Tongue (tissue), 2 donors: ENCODE data around the genes GNS and DYRK2.

DNA sequence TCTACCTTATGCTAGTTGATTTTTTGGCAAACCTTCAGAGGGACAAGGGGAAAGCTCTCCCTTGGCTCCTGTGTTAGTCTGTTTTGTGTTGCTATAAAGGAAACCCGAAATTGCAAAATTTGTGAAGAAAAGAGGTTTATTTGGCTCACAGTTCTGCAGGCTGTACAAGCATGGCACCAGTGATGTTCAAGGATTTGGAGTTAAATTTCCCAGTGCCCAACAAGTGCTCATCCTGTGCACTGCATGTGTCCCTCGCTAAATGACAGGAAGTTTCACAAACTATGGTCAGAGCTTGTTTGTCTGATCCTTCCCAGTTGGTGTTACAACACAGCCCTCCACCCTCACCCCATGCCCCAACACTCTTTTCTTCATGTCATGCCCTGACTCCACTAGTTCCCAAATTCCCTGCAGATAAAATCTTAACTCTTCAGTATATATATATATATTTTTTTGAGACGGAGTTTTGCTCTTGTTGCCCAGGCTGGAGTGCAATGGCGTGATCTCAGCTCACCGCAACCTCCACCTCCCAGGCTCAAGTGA, 13.9 kb upstream of the RASSF3 start:
- RAMPAGE, long total RNA = no peak

DNA sequence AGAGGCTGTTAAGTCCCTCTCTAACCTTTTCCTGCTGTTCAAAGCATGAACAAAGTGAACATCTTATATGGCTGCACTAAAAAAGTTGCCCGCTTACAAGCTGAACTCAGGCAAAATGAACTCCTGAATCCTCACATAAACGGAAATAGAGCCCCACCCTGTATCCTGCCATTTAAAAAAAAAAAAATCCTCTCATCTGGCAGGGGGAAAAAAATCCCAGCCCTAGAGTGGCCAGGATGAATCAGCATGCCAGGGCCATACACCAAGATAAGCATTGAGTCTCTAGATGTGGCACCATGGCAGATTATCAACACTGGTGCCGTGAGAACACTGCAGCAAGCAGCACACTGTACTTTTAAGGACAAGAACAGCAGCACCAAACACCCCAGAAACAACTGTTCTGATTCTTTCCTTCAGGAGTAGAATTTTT, 65.5 kb downstream of the RASSF3 start:
- RAMPAGE, long total RNA = no peak

- RAMPAGE, long total RNA = no peak
These were observed 73.8 kb downstream of the RASSF3 start for GRCh38 chr12:64684084-64684461.

- RAMPAGE, long total RNA = no peak
These were observed at the start of gene GNS for GRCh38 chr12:64759288-64760005. TSS of gene GNS (minus strand) at chr12:64759406.

DNA sequence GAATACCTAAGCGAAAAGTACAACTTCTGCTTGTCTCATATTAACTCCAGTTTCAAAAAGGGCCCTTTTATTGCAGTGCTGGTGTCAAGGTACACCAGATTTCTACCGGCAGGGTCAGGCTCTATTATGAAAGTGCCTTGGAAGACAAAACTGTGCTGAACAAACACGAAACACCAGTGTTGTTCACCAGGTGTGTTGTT, 20.1 kb upstream of the GNS start:
- RAMPAGE, long total RNA = no peak

DNA sequence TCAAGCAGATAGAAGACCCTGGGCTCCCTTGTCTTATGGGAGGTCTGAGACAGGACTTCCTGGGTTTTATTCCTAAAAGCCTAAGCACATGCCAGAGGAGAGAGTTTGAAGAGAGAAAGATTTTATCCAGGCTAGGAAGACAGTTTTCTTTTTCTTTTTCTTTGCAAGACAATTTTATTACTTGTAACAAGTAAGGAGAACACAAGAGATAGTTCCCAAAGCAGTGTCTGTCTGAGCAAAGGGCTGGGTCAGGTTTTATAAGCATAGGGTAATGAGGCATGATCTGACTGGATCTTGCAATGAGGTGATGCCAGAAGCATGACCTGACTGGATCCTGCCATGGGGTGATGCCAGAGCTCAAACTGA, 180.4 kb upstream of the HMGA2 start:
- RAMPAGE, long total RNA = no peak

DNA sequence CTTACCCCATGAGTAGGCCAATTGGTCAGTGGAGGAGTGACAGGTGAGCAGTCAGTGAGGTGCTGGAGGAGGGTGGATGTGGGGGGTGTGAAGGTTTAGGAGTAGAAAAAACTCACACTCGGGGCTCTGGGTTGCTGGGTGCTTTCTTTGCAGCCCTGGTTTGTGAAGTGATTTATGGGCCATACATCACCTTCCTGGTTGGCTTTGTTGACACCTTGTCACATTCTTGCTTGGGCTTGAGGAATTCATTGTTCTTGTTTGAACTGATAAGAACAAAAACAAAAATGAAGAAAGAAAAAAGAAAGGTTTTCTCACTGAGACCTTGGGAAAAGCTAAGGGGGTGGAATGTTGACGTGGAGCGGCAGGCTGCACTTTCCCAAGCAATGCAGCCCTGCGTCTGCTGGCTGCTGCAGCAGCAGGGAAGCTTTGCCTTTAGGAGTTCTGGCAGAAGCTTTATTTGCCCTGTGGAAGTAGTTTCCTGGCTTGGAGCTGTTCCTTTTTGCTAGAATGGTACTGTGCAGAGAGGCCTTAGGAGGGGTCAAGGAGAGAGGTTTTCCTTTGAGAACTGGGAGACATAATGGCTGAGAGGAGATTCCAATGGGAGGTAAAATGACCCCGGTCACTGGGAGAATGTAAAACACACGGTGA, 52.7 kb downstream of the HMGA2 start:
- RAMPAGE, long total RNA = no peak

DNA sequence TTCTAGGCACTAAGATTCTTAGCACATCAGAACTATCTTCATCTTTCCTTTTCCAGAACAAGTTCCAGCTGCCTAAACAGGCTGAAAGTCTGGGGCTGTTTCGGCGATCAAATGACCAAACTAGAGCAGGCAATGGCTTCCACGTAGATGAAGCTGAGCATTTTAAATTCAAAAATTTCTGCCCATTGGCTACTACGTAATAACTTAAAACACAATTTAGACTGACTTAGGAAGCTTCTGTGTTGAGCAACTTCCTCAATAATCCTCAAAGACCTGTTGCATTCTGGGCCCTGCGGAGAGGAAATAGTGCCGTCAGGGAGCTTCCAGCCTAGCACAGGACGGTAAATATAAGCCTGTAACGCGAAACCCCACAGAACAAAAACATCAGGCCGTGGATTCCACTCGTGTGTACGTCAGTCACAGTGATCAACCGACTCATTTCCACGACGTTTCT, 705 bp downstream of the TMBIM4 start:
- RAMPAGE, long total RNA = no peak

DNA sequence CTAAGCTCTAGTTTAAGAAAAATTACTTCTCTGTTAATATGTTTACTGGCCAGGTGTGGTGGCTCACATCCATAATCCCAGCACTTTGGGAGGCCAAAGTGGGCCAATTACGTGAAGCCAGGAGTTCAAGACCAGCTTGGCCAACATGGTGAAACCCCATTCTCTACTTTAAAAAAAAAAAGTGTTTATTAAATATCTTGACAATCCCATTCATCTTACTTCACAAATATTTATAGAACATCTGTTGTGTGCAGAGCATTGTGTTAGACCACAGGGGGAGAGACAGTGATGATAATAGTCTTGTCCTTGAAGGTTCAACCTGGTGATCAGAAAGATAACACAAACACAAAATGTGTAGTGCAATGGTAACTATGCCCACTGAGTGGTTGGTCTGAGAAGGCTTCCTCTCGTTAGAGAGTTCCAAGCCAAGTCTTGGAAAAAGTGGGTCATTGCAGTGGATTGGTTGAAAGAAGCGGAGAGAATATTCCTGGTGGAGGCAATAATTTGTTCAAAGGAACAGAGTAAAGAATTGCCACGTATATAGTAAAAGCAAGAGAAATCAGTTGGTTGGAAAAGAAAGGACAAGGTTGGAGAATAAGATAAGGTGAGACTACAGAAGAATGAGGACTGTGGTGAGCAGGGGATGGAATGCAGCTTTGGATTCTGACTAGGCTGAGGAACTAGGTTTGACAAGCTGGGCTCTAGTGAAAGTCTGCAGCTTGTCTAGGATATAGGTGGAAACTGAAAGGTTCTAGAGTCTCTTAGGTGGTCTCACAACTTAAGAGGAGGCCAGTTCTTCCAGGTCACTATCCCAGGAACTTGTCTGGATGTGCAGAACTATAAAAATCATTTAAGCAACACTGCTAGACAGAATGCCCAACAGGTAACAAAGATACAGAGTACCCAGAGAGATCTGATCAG, 42.4 kb downstream of the IRAK3 start:
- RAMPAGE, long total RNA = no peak

- RAMPAGE, long total RNA = no peak
These were observed 98.1 kb upstream of the GRIP1 start for GRCh38 chr12:66776942-66777340.

- RAMPAGE, long total RNA = no peak
These were observed 747 bp upstream of the CAND1 start for GRCh38 chr12:67268231-67268991.

DNA sequence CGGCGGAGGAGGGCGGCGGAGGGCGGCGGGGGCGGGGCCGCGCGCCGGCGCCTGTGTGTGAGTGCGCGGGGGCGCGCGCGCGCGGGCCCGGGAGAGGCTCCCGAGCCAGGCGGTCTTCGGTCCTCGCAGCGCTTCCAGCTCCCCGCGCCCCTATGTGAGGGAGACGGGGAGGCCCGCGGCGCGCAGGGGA, at the start of gene DYRK2:
Gene DYRK2 (plus strand): TSS at position 78 of the 190 bp plus-strand sequence.
- RAMPAGE, long total RNA = no peak

GRCh38 chr12:68135937-68136453, 23.5 kb downstream of the IFNG start:
- RAMPAGE, long total RNA = no peak

DNA sequence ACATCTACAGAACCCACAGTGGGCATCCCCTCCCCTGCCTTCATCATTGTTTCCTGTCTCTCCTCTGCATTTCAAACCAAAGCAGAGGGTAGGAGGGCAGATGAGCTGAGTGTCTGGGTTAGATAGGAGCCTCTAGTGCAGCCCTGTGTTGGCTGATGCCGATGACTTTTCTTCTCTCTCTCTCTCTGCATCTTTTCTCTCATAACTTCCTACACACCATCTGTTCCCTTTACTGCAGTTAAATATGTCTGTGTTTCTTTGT, 8.6 kb upstream of the IL26 start:
- RAMPAGE, long total RNA = no peak

DNA sequence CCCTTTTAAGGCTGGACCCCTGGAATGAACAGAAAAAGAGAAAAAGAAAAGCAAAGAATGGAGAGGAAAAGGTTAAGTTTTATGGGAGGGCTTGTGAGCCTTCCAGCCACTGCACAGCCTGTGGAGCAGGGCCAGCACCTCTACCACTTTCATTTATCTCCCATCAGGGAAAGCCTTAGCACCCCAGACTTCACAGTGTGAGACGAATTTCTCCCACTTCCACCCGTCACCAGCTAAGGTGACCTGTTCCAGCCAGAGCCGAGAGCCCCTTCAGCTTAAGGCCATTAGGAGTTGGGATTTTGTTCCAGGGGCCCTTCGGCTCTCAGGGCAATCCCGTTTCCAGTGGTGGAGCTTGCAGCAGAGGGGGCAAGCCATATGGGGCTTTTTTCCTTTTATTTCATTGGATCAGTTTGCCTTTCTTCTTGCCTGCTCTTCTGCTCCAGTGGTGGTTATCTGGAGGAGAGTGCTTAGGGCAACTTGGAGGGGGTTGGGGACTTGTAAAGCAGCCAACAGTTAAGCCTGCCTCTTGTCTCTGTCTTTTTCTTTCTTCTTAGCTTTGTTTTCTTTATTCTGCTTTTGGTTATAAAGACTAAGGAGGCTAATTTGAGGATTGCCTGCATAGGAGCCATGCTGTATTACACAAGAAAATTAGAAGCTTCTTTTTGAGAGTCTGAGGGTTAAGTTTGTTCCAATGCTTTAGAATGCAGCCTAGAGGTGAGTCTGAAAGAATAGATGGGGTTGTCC, 7.8 kb downstream of the IL22 start:
- RAMPAGE, long total RNA = no peak

- RAMPAGE, long total RNA = no peak
These were observed 17.2 kb downstream of the MDM1 start for GRCh38 chr12:68314978-68315412.

DNA sequence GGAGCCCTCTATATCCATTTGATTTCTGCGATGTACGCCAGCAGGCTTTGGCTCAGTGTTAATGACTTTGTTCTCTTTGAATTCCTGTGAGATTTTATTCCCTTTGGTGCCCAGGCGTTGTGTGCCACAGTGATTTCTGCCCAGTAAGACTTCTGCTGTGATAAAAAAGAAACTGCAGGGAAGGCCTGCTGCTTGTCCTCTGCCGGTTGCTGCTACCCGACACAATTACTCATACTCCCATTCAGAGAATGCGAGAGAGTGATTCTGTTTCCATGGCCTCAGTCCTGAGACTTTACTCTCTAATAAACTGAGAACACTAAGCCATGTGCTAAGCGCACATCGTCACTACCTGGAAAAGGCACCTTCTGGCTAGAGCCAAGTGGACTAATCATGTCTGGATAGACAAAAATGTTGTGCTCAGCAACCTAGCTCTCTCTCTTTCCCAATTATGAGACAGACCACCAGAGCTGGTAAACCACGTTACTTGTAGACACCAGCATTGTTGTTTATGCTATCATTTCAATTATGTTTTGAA, 88.5 kb upstream of the MDM1 start:
- RAMPAGE, long total RNA = no peak

- RAMPAGE, long total RNA = no peak
These were observed 3.3 kb downstream of the RAP1B start for GRCh38 chr12:68613876-68614590.

GRCh38 chr12:68625342-68625844, 14.7 kb downstream of the RAP1B start:
- RAMPAGE, long total RNA = no peak

DNA sequence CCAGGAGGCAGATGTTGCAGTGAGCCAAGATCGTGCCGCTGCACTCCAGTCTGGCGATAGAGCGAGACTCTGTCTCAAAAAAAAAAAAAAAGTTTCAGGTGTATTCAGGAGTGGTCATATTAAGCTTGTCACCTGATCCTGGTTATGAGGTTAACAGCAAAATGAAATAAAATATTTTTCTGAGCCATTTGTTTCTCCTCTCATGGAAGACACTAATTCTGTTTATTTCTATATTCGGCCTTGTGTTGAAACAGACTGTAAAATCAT, 15.1 kb downstream of the RAP1B start:
- RAMPAGE, long total RNA = no peak